ENCODE measurements around a stretch of chr18.

DNA sequence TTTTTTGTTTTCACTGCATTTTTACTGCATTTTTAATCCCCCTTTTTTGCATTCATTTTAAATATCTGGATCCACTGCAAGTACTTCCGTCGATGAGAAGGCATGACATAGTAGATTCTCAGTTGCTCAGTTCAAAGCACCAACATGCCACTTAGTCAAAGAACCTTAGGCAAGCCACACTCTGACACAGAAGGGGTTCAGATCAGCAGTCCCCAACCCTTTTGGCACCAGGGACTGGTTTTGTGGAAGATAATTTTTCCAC is 83.2 kb upstream of the PHLPP1 start:
- PRO-cap, 2 experiments: no peak in any of the 2 experiments

DNA sequence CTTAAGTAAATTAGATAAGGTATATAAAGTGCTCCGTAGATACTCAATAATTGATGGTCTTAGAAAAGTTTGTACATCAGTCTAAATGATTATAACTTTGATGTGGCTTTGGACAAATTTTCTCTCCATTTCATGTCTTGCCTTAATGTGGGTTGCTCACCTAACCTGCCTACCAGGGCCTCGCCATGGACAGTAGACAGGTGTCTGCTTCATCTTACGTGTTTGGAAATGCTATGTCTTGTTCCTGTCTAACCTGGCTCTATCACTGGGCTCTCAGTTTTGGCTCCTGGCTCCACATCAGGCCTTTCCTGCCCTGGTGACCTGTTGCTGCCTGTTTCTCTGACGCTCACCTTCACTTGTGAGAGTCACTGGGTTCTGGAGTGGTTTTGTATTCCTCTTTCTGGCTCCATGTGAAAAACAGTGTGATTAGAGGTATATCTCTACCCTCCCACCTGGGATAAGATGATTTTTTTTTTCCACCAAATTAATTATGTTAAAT is 65.9 kb downstream of the PHLPP1 start:
- PRO-cap, 2 experiments: no peak in any of the 2 experiments

DNA sequence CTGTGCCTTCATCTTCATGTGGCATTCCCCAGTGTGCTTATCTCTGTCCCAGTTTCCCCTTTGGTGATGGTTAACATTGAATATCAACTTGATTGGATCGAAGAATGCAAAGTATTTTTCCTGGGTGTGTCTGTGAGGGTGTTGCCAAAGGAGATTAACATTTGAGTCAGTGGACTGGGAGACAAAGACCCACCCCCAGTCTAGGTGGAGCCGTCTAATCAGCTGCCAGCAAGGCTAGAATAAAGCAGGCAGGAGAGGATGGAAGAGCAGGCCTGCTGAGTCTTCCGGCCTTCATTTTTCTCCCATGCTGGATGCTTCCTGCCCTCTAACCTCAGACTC is 287.7 kb downstream of the PHLPP1 start:
- PRO-cap, 2 experiments: no peak in any of the 2 experiments

DNA sequence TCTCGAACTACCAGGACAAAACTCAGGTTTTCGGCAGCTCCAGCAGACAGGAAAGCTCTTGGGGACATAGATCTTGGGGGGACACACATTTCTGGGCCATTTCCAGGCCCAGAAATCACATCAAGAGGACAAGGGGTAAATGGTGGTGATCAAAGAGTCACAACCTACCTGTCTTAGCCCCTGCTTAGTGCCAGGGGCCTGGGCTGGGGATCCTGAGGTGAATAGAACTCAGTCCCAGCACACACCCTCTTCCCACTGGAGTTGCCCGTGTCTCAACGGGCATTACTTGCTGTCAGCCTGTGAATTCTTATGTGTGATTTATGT is 261.3 kb downstream of the BCL2 start:
- PRO-cap, 2 experiments: no peak in any of the 2 experiments

GRCh38 chr18:63074748-63075436 is 244.7 kb downstream of the BCL2 start:
- PRO-cap, 2 experiments: peak in 2 of 2 experiments; most common minus-strand start chr18:63075302 (in 2)

- PRO-cap, 2 experiments: no peak in any of the 2 experiments
These were observed 178.0 kb downstream of the BCL2 start for GRCh38 chr18:63141145-63142372.

- PRO-cap, 2 experiments: no peak in any of the 2 experiments
These were observed 154.1 kb downstream of the BCL2 start for GRCh38 chr18:63165167-63166174.

- PRO-cap, 2 experiments: no peak in any of the 2 experiments
These were observed 137.7 kb downstream of the BCL2 start for GRCh38 chr18:63181855-63182318.

DNA sequence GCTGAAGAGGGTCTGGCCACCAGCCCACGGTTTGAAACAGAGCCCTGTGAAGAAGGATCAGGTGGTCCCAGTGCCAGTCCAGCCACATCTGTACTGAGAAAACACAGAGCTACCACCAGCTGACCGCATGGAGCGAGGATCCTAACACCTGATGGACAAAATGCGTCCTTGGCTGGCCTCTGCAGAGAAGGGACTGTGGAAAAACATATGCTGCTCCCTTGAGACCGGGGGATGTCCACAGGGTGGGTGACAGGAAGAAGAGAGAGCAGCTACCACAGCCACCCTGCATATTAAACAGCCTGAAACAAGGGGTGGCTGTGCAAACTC is 137.3 kb downstream of the BCL2 start:
- PRO-cap, 2 experiments: no peak in any of the 2 experiments

DNA sequence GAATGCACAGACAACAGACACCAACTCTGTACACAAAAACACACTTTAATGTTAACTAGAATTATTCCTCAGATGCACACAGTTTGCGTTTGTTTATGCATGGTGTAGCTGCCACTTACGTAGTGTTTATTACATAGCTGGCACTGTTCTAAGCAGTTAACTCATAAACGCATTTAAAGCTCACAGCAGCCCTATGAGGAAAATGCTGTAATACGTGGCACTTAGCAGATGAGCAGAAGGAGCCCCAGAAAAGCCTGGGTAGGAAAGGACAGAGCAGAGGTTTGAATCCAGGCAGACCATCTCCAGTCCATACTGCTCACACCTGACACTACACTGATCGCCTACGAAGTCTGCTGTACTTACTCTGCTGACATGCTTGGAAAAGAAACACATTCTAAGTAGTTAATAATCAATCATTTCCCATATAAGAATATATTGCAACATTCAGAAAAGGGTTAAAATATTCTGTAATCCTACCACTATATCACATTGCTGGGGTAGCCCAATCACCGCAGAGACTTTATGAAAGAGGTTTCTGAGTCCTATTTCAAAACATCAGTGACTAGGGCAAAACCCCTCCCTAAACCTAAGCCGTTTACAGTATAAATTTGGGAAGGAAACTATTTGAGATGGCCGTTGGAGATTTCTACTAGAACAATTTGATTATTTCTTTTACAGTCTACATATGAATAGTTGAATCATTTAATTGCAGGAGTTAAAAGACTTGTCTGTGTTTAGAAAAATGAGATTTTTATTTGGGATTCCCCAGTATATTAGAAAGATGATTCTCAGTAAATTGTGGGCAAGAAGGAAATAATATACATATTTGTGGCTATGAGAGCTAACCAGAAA is 66.4 kb downstream of the BCL2 start:
- PRO-cap, 2 experiments: peak in 2 of 2 experiments; most common plus-strand start position 624 of the sequence (in 1)

DNA sequence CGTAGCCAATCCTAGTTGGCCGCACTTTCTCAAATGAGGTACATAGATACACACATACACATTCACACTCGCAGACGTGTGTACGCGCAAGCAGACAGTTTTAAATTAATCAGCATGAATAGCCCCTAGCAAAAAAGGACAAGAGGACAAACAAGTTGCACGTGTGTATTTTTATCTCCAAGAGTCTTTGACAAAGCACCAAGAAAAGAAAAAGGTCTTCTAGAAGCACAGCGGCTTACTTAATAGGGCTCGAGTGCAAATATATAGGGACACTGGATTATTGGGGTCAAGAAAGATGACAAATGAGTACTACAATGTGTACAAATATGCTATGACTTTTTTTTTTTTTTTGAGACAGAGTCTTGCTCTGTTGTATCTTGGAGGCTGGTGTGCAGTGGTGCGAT is 1.7 kb upstream of the BCL2 start:
- PRO-cap, 2 experiments: no peak in any of the 2 experiments

DNA sequence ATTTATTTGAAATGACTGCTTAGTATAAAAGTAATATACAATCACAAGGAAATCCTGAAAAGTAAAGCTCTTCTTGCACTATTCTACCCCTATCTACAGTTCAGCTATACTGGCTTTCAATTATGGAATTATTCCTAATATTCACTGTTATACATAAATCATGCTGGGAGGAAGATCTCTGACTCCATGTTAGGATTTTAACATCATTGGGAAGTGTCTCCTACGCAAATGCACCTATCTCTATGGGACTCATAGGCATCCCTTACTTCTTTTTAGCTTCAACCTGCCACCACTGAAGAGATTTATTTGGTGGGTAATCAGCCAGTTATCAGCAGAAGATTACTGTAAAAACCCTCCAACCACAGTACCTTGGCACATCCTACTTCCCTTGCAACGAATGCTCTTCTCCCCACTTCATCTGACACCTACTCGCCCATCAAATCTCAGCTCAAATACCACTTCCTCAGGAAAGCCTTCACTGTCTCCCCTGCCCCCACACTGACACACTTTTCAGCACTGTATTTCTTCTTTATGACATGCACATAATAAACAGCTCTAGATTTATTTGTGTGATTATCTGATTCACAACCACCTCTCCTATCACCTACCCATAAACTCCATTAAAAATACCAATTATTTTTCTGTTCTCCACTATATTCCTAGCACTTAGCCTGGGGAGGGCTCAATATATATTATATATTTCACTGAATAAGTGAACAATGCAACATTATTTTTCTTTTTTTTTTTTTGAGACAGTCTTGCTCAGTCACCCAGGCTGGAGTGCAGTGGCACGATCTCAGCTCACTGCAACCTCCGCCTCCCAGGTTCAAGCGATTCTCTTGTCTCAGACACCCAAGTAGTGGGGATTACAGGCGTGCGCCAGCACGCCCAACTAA is 3.0 kb downstream of the KDSR start:
- PRO-cap, 2 experiments: no peak in any of the 2 experiments

DNA sequence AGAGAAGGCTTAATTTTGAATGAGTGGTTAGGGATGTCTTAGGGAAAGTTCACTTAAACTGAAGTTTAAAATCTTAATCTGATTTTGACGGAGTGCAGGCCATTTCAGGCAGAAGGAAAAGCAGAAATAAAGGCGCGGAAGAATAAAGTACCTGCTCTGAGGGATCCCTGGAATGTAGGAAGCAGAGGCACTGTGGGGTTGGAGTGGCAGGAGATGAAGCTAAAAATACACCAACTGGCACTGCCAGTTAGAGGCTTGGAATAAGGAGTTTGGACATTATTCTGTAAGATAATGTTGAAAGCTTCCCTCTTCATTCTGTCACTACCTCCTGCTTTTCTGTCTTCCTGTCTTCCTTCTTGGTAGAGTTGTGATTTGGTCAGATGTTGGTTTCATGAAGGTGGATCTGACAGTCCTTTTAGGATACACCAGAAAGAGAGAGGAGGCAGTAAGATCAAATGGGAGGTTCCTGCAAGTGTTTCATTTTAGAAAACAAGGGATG is 3.9 kb upstream of the VPS4B start:
- PRO-cap, 2 experiments: no peak in any of the 2 experiments

DNA sequence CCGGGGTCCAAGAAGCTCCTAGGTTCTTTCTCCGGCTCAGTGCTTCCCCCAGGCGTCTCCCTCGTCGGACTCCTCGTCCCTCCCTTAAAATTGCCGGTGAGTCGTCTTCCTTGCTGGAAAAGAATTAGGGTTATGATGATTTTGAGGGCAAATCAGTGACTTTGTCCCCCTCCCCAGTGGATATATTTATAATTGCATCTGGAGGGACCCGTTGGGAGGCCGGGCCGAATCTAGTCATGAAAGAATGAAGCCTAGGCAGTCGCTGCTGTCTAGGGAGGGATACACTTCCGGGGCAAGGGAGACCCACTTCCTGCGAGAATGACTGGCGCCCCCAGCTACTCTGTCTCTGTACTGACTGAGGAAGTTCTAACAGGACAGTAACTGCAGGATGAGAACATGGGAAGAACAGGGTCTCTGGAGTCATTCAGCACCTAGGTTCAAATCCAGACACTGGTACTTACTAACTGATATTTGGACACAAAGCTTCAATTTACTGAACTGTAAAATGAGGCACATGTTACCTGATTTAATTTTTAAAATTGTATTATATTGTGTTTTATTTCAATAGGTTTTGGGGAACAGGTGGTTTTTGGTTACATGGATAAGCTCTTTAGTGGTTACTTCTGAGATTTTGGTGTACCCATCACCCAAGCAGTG is 13.7 kb downstream of the SERPINB5 start:
- PRO-cap, 2 experiments: no peak in any of the 2 experiments

DNA sequence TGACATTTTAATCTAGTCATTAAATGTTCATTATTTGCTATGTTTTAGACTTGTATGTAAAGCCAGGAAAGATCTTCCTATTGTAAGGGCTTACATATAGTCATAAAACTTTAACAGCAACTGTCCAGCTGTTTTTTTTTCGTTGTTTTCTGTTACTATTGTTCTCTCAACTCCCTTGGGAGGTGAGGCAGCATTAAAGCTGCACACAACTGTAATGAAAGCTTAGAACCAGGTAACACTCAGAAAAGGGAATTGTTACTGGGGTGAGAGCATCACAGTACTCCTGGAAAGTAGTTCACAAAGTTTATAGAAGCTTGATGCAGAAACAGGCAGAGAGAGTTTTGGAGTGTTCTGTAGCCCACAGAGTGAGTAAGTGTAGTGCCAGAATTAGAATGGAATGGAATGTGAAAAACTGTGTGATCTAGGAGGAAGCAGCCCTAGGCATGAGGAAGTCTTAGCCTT is 10.7 kb downstream of the SERPINB12 start:
- PRO-cap, 2 experiments: no peak in any of the 2 experiments

DNA sequence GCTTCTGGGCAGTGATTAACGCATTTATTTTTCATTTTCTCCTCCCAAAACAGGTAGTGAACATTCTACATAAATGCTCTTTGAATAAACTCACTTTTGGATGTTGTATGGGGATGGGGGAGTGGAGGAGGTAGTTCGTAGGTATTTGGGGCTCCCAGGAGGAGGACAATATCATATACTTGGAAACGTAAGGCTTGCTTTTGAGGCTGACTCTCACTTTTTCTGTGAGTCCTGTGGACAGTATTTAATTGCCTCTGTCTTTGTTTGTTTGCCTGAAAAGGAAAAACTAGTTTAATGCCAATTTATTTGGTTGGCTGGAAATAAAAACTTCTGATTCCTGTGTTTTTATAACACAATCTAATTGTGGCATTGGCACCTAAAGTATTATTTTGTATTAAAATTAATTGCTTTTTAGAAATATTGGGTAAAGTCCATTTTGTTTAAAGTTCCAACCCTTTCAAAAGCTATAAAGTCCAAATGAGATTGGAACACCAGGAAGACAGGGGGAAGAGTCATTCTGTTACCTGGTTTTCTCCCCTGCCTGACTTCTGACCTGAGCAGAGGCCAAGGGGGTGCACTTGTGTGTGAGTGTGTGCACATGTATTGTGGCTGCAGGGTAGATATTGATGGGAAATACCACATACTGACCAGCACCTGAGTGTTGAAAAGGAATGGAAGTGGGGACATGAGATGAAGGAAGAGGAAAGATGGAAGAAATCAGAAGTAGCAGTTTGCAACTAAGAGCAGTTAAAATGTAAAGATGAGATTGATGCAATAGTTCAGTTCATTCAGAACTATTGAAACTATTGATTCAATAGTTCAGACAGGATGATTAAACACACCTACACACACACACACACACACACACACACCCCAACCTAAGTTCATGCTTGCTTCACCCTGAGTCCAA is 4.6 kb downstream of the SERPINB8 start:
- PRO-cap, 2 experiments: no peak in any of the 2 experiments

DNA sequence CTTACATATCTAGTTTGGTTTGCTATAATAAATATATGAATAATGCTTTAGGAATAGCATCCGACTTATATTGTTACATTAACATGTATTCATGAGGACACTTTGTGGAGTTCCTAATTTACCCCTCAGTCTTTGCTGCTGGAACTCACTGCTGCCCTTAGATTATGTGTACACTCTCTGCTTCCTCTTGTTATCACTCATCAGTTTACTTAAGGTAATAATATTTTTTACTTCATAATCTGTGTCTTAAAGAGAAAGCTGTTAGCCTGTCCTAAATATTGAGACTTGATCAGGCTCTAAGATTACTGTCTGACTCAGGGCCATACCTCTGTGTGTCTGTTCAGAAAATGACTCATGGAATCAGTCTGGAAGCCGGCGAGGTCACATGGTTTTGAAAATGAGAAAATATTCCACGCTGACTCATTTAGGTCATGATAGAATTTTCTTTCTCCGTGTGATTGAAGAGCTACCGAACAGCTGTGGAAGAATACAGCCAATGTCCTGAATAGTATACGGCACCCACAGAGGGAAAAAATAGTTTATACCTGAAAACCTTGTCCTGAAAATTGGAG is 156.5 kb downstream of the DSEL start:
- PRO-cap, 2 experiments: no peak in any of the 2 experiments

- PRO-cap, 2 experiments: no peak in any of the 2 experiments
These were observed 81.4 kb upstream of the DSEL start for GRCh38 chr18:67597864-67598278.

DNA sequence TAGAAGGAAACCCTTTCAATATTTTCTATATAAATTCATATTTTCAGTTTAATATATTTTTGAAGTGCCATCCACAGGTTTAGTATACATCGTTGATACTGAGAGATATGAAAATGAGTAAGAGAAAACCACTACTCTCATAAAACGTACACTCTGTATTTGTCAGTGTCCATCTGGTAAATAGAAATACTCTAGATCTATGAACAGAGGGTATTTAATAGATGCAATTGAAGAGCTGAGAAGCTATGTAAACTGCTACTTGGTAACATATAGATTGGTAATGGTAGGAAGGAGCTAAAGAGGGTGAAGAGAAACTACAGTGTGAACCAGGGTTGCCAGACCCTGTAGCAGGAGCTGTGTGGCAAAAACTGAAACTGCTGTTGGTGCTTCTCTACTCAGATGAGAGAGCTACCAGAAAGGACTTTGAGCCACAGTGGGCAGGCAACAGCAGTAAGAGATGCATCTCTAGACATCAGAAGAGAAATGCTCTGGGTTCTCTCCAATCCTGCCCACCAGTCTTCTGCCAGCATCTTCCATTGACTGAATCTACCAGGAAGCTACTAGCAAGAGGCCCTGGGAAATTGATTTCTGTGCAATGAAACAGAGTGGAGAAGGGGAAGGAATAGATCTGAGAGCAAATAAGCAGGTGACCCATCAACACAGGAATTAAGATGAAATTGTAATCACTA is 187.5 kb downstream of the CCDC102B start:
- PRO-cap, 2 experiments: no peak in any of the 2 experiments

DNA sequence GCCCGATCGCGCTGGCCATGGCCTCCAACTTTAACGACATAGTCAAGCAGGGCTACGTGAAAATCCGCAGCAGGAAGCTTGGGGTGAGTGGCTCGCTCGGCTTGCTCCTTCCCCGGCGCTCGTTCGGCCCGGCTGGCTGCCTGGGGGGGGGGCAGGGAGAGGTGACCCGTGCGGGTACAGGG is 431 bp downstream of the DOK6 start:
- PRO-cap, 2 experiments: no peak in any of the 2 experiments

Measured in monocyte (primary cell).